Left ventricle myocardium (tissue), 1 donor: ENCODE measurements around a stretch of chr2.

- PRO-cap = no peak
Measured at GRCh38 chr2:236988445-236989396, 97.0 kb upstream of the COPS8 start.

DNA sequence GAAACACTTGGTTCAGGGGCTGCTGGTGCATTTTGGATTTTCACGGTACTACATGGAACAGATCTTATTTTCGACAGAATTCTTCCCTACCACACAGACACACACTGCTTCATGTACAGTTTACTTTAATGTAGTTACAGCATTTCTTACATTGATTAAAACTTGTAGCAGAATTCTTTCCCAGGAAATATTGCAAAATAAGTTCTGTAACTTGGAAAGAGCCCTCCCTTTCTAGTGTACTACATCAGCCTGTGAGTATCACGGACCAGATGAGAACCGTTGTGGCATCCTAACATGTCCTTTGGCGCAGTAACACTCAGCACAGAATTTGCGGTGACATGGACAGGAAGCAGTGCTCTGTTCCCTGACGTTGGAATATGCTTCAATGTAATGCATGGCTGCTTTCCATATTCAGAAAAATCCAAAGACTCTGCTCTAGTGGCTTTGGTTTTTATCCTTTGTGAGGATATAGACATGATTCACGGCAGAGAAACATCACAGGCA lies 122.6 kb downstream of the COPS8 start:
- PRO-cap = no peak

- PRO-cap = no peak
Measured at GRCh38 chr2:237223414-237223874, 137.8 kb downstream of the COPS8 start.

- PRO-cap = no peak
Measured at GRCh38 chr2:237254496-237255021, 159.4 kb downstream of the COL6A3 start.

- PRO-cap = no peak
Measured at GRCh38 chr2:237267851-237268598, 145.9 kb downstream of the COL6A3 start.

DNA sequence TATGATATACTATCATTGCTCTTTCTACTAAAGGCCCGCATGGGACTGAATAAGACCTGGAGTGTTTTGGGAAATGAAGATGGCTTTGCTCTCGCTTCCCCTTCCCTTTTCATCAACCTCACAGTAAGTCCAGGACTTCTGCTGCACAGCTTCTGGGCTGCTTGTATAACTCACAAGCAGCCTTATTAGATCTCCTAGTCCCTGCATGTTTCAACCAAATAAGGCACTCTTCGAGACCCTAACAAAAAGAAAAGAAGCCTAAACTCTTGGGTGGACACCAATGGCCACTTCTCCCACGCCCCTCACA lies 103.7 kb downstream of the COL6A3 start:
- PRO-cap = no peak

DNA sequence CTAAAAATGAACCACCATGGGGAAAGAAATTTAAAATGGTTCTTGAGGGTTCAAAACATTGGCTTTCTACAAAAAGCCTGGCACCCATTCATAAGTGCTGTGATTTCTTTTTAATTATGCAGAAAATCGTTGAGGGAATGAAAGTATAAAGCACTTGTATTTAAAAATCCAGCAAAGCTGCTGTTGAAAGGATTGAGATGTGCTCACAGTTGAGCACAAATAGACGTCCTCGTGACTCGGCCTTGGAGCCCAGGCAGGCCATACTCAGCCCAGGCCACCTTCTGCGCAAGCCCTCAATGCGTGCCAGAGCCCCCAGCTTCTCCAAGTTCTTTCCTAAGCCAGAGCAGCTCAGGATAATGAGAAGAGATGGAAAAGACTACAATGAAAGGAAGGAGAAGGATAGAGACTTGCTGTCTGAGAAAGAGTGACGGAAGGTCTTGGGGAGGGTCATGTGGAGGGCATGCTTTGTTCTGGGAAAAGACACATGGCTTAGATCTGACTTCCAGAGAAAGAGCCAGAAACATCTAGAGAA lies 92.8 kb downstream of the COL6A3 start:
- PRO-cap = no peak

GRCh38 chr2:237432349-237433306 lies 18.7 kb upstream of the COL6A3 start:
- PRO-cap = no peak

- PRO-cap = no peak
Measured at GRCh38 chr2:237434722-237435408, 20.9 kb upstream of the COL6A3 start.

- PRO-cap = bidirectional peak, plus-strand start at chr2:237449832, minus-strand start at chr2:237449699
Measured at GRCh38 chr2:237449075-237449882, 35.3 kb upstream of the COL6A3 start.

- PRO-cap = bidirectional peak, plus-strand start at chr2:237475607, minus-strand start at chr2:237475326
Measured at GRCh38 chr2:237475198-237476107, 11.6 kb upstream of the MLPH start.

GRCh38 chr2:237485055-237485776 lies 1.8 kb upstream of the MLPH start:
- PRO-cap = no peak

GRCh38 chr2:237503291-237503655 lies 16.2 kb downstream of the MLPH start:
- PRO-cap = no peak

DNA sequence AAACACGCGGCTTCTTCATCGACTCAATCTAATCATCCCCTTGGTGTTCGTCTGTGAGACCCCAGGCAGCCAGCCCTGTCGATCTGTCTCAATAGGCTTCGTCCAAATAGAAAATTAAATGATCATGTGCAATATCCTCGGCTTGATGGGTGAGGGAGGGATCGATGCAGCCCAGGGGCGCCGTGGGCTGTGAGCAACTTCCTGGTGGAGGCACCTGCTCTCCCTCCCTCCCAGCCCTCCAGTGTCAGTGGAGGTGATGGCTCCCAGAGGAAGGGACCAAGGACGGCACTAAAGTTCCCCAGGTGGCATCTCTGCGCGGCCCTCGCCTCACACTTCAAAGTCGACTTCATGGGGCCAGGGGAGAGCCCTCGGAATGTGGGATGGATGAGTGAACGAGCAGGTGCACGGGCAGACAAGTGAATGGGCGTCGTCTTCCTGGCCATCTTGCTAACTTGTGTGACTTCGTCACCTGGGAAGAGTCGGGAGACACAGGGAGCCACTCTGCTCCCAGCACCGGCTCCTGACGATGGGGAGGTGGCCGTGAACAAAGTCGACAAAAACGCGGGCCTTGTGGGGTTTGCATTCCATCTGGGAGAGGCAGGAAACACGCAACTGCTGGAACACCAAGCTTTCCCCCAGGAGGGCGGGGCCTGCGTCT lies 28.7 kb upstream of the PRLH start:
- PRO-cap = no peak

DNA sequence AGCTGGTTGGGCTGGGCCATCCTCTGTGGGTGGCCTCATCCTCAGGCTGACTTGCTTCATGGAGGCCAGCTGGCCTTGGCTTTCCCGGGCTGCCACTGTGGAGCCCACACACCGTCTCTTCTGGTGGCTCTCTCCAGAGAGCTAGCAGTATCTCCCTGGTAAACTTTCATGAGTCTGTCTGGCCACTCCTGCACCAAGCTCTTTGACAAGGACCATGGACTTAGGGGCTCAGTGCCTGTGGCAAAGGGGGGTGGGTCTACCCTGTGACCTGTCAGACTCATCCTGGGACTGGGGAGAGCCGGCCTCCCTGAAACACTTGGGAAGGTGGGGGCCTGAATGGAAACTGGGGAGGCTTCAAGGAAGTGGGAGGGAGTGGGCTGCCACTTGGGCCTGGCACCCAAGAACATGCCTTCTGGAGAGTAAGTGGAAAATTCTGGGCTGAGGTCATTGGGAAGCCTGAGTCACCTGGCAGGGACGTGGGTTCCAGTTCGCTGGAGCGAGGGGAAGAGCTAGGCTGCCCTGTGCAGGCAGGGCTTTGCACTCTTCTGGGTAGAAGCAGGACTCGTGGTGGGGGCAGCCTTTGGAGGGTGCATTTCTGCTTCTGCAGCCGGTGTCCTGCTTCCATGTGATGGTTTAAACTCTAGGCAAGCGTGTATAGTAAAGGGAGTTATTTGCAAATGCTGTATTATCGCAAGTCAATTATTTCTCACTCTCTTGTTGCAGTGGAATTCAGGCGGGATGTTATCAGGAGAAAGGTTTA lies 3.6 kb downstream of the LRRFIP1 start:
- PRO-cap = no peak

- PRO-cap = no peak
Measured at GRCh38 chr2:237643952-237644765, 16.8 kb downstream of the LRRFIP1 start.

GRCh38 chr2:237690853-237691987 lies 63.8 kb downstream of the LRRFIP1 start:
- PRO-cap = unidirectional peak, plus-strand start at chr2:237691291; bidirectional peak, plus-strand start at chr2:237692159, minus-strand start at chr2:237691847

- PRO-cap = bidirectional peak, plus-strand start at chr2:237695473, minus-strand start at chr2:237695485
Measured at GRCh38 chr2:237694965-237695944, 67.9 kb downstream of the LRRFIP1 start.

DNA sequence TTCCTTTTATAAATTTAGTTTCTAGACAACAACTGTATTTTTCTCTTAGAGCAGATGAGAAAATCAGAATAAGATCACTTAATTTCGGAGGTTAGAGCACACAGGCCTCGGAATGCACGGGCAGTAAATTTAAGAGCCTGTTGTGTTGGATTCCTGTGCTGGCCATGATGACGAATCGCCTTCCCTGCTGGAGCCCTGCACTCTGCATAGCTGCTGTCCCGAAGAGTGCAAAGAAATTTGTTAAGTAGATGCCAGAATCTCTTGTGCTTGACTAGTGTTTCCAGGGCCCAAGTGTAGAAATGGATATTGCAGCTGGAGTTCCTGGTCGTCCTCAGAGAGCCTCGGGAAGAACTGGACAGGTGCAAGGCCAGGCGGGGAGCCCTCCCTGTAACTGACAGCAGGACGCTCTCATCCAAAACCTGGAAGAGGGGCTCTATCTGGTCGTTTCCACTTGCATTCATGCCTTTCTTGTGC lies 83.5 kb upstream of the RBM44 start:
- PRO-cap = no peak

DNA sequence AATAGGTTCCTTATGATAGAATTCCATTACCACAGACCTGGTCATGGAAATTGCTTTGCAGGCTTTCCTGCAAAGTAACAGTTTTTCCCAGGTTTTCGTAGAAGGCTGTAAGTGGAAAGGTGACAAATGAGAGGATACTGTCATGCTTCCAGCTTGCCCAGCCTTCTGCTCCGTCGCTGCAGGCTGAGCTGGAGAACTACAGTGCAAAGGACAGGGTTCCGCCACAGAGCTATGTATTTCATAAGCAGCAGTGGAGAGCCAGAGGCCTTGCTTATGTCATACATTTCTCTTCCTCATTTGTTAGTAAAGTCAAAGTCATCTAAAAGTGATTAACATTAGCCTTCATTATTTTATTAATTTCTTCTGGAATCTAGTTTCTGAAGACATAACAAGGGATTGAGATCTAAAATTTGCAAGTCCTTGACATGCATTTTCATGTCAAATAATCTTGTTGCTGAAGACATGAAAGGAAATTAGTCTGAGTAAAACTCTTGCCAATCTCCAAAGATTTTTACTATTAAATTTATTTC lies 72.9 kb upstream of the RBM44 start:
- PRO-cap = no peak